ENCODE measurements around the genes APOA1, RNF214, CEP164, FXYD2, FXYD6 and TMPRSS13.

DNA sequence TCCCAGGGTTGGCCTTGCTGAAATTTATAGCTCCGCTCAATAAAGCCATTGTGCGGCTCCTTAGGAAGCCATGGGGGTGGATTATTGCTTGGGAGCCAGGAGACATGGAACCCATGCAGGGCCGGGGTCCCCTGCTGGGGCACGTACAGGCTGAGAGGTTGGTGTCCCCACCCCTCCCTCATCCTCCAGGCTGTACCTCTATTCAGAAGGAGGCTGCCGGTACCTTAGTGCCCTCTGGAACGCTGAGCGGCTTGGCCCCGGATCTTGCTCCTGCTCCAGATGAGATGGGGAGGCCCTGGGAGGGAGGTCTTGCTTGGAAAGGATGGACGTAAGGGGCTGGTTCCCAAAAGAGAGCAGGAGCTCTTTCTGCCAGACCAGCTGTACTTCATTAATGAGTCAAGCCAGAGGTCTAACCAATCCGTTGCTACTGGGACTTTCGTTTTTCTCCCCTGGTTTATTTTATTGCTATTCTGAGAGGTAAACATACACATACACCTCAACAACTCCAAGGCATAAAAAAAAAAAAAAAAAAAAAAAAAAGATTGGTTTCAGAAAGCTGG is 212.9 kb upstream of the CADM1 start:
- PRO-cap: no peak

DNA sequence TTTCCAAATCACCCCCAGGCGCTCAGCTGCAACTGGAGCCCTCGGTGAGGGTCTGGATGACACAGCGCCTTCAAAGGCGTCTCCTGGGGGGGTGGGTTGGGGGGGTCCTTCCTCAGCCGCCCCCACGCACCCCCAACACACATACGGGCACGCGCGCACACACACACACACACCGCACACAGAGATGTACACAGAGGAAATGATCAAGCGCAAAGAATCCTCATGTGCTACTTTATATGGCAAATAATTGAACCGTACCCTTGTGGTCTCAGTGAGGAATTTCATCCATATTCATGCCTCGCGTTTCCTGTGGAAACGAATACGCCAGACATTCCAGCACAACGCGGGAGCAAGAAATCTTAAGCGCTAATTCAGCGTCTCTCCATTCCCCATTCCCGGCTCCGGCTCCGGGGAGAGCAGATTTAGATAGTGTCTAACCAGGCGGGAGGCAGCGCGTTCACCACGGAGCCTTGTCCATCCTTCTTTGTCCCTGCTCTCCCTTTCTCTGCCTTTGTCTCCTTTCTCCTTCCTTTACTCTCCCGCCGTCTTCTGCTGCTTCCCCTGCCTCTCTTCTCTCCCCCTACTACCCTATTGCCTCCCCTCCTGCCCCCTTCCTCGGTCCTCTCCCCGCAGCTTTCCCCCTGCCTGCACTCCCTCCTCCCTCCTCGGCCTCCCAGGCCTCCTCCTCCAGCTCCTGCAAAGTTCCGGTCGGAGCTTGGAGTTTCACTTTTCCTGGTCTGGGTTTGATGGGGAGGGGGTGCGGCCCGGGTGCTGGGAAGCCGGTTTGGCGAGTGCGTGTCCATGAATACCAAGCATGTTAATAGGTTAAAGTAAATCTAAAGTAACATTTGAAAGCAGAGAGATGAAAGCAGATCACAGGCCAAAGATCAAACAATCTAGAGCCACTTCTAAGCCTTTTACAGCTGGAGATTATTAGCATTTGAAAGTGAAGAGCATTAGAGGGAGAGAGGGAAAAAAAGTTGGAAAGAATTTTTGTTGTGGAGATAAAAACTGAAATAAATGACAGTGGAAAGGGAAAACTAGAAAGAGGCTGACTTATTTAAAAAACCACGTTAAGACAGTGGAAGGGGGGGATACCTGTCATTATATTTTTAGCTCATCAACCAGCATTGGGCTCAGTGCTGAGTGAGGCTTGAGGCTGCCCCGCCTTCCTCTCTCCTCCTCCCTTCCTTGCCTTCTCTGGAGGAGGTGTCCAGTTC is 579.2 kb downstream of the BUD13 start:
- PRO-cap: unidirectional peak, minus-strand start at position 673 of the sequence

DNA sequence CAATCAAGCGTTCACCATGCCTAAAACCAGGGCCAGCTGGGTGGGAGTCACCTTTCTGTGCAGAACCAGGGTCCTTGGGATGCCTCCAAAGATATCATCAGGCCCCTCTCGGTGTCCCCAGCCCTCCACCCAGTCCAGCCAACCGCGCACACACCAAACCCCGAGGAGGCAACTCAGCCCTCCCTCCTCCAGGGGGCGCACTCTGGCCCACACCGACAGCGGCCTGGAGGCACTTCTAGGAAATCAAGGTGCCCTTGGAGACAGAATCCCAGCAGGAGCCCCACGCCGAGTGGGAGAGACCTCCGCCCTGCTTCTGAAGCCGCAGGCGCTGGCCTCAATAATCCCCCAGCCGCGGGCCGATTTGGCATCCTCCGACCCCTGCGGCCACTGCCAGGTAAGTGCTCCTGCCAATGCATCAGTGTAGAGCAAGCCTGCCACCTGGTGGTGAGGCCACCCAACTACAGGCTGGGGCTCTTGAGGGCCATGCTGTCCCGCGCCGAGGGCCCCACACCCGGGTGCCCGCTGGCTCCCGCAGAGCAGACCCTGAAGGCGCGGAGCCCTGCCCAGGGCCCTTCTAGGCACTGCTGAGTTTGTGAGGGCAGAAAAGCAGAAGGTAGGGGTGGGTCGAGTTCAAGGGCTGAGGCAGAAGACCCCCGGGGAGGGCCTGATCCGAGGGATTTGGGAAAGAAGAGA is 496.3 kb downstream of the BUD13 start:
- PRO-cap: no peak

GRCh38 chr11:116828928-116829421 is 732 bp upstream of the APOC3 start:
- PRO-cap: no peak

- PRO-cap: unidirectional peak, minus-strand start at chr11:116837622
These were observed at the start of gene APOA1 for GRCh38 chr11:116836873-116838291. Gene APOA1, minus strand, starts transcription at chr11:116837622.

DNA sequence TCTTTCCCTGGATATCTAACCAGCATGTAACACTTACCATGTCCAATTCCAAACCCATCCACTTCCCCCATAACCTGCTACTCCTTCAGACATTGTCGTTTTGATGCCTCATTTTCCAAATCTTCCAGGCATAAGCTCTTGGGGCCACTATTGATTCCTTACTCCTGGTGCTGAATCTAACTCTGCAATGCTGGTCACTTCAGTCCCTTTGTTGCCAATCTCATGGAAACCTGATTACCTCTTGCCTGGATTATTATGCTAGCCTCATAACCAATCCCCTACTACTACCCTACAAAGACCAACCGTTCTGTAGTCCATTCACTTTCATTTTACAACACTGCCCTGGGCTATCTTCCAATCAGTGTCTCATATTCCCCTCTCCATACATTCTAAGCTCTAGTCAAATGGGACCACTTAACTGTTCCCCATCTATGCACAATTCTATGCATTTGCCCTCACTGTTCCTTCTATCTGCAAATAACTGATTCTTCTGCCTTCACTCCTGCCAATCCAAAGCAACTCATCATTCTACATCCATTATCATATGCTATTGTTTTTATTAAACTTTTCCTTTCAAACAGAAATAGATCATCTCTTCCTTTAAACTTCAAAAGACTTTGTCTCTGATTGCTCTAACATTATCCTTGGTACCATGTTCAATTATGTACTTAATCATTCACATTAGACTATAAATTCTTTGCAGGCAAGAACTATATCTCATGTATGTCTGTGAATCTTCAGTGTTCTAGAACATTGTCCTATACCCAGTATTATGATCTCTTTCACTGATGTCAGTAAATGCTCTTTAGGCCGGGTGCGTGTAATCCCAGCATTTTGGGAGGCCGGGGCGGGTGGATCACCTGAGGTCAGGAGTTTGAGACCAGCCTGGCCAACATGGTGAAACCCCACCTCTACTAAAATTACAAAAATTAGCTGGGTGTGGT is 12.8 kb upstream of the APOA1 start:
- PRO-cap: no peak

DNA sequence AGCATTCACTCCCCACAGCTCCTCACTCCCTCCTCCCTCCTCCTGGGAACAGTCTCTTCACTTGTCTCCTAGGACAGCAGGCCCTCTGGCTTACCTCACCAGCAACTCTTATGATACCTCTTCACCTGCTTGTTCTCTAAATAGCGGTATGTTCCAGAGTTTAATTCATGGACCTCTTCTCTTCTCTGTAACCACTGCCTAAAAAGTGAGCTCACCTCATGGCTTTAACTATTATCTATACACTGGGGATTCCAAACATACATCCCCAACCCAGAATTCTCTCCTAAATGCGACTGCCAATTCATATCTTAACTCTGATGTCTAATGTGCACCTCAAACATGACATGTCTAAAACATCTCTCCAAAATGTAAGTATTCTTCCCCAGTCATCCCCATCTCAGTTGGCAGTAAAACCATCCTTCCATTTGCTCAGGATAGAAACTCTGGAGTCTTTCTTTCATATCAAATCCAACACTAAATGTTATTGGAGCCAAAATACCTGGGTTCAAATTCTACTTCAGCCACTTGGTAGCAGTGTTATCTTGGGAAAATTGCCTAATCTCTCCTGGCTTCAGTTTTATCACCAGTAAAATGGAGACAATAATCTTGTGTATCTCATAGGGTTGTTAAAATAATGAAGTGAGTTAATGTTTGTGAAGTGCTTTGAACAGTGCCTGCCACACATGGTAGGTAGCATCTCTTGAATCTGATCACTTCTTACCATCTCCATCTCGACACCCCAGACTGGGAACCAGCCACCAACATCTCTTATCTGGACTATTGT is 56.8 kb upstream of the APOA1 start:
- PRO-cap: no peak

- PRO-cap: no peak
These were observed 119.3 kb upstream of the APOA1 start for GRCh38 chr11:116956816-116957101.

- PRO-cap: no peak
These were observed 107.5 kb downstream of the SIK3 start for GRCh38 chr11:116990587-116991287.

DNA sequence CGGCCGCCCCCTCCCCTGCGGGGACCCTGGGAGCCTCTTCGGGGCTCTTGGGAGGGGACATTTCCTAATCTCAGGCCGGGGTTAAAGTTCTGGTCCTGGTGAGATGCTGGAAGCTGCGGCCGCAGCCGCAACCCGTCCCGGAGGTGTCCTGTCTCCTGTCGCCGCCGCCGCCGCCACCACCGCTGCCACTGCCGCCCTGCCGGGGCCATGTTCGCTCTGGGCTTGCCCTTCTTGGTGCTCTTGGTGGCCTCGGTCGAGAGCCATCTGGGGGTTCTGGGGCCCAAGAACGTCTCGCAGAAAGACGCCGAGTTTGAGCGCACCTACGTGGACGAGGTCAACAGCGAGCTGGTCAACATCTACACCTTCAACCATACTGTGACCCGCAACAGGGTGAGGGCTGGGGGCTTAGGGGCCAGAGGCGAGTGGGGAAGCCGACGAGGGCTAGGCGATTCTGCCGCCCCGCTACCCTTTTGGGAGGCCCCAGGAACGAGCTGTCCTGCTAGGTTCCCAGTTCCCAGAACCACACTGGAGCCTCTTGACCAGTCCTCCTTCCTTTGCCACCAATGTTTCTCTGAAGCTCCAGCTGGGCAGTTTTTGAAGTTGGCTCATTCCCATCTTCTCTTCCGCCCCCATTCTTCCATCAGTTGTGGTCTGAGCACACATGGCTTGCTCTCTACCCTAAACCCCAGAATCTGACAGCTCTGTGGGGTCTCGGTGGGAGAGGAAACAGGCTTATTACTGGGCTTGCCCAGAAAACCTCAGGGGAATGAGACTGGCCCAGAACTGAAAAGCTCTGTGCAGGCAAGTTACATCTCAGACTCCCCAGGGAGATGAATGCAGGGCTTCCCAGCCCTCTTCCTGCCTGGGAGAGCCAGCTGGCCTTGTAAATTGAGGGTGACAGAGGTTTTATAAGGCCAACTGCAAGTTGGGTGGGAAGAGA is 784 bp downstream of the SIDT2 start:
- PRO-cap: bidirectional peak, plus-strand start at position 101 of the sequence, minus-strand start at position 150 of the sequence; unidirectional peak, minus-strand start at position 527 of the sequence

GRCh38 chr11:117189440-117190113 is 9.6 kb upstream of the TAGLN start:
- PRO-cap: no peak

- PRO-cap: bidirectional peak, plus-strand start at chr11:117232747, minus-strand start at chr11:117232535
These were observed at the start of gene RNF214 for GRCh38 chr11:117232399-117233465. Gene RNF214, plus strand, starts transcription at chr11:117232671.

DNA sequence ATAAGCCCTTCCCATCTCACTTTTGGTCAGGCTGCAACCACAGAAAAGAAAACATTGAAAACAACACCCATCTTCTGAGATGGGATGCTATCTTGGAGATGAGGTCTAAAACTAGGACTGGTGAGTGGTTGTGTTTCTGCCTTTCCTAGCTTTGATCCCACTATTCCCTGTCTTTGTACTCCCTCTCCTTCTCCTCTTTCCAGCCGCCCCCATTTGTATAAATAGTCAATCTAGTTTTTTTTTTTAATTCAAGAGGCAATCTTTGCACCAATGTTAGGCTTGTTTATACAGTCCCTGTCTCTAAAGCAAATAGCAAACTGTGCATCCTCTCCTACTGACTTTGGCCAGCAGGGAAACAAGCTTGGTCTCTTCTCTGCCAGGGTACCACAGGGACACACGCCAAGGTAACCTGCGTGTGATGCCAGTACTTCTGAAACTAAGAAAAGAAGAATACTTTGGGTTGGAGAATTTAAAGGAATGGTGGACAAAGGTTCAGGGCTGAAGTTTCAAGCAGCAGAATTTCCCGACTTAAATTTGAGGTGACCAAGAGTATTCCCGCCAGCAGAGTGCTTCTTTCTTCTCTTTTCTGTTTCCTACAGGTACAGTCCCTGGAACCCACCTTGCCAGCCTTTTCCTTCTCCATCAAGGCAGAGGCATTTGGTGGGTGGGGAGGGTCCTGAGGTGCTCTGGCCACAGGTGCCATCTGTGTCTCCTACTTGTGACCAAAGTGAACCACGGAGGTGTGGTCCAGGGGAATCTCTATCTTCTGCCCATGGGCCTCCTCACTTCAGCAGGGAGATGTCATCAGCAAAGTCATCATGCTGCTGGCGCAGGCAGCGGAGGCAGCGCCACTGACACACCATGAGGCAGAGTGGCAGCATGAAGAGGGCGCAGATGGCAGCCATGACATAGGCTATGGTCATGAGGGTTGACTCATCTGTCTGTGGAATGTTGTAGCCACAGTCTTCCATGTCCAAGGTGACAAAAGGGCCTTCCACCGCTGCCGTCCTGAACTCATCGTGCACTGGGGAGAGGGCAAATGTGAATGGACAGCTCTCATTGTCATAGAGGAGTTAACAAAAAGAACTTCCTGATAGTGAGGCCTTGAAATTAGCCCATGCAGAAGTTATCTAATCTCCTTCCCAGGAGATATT is 26.9 kb downstream of the BACE1 start:
- PRO-cap: no peak

GRCh38 chr11:117289938-117290743 is 25.9 kb downstream of the BACE1 start:
- PRO-cap: no peak

DNA sequence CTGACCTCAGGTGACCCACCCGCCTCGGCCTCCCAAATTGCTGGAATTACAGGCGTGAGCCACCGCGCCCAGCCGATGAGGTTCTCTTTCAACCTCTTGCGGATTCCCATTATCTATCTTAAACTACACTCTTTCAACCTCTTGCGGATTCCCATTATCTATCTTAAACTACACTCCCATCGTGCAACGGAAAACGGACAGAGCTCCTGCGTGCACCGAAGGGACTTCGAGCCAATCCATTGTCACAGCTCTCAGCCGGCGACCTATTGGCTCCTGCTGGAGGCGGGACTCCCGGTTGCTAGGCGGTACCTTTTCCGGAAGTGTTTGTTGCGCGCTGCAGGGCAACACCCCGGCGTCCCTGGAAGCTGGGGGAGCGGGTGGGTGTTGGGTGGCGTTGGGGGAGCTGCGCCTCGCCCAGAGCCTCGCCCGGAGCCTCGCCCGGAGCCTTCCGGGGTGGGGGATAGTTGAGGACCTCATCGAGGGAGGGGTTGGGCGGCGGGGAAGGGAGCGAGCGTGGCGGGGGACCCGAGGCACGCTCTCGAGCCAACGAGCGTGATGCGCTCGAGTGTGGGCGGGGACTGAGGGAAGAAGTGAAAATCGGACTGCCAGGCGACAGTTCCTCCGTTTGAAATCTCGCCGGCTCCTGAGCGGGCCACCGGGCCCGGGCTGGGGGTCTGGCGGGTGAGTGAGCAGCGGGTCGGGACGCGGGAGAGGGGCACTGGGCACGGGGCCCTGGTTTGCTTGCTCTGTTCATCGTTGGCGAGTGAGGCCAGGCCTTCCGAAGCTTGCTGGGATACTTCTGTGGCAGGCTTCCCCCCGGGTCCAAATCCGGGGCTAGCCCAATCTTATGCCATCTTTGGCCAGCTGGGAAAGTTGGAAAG is at the start of gene CEP164:
Gene CEP164, plus strand, starts transcription at position 327 of the 881 bp plus-strand sequence.
- PRO-cap: unidirectional peak, plus-strand start at position 357 of the sequence; bidirectional peak, plus-strand start at position 615 of the sequence, minus-strand start at position 448 of the sequence

- PRO-cap: no peak
These were observed 208.4 kb downstream of the CEP164 start for GRCh38 chr11:117536189-117536394.

- PRO-cap: no peak
These were observed 149.9 kb downstream of the DSCAML1 start for GRCh38 chr11:117647251-117647450.

GRCh38 chr11:117823904-117825046 is at the start of gene FXYD2:
Gene FXYD2, minus strand, starts transcription at chr11:117824744.
- PRO-cap: no peak

- PRO-cap: bidirectional peak, plus-strand start at chr11:117876964, minus-strand start at chr11:117876655
These were observed at the start of gene FXYD6 for GRCh38 chr11:117876292-117877099. Gene FXYD6, minus strand, starts transcription at chr11:117876658.

- PRO-cap: no peak
These were observed at the start of gene TMPRSS13 for GRCh38 chr11:117929286-117929712. Gene TMPRSS13, minus strand, starts transcription at chr11:117929402.

All from left colon (tissue), 1 donor.